ENCODE results near the gene VENTX.

GRCh38 chr10:132408781-132409528 is 12.0 kb downstream of the PWWP2B start:
- CAGE, long polyA plus RNA, result no peak
- RRBS, result 94% methylated on average over 5 of the region's 27 CpGs

DNA sequence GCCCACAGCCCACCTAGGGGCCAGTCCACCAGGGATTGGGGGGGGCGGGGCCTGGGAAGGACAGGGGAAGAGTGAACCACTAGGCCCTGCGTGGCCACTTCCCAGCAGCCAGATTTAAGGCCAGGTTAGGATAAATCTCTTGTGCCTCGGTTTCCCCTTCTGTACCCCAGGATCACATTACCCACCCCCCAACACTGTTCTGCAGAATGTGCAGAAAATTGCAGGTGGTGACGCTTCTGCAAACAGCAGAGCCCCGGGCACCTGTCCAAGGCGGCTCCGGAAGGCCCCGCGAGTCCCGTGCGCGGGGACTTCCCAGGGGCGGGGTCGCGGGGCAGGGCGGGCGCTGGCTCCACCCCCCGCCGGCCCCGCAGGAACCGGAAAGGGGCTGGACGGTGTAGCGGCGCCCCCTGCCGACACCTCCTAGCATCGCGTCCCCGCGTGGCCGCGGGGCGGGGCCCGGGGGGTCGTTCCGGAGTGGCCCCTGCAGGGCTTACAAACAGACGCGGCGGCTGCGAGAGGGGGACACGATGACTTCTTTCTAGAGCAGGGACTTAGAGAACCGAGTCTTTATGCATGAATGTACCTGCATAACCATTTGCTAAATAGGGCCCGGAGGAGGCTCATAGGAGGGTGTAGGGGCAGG is 56.0 kb downstream of the PWWP2B start:
- CAGE, long polyA plus RNA, result no peak
- RRBS, result under 1% methylated on average over 23 of the region's 42 CpGs

DNA sequence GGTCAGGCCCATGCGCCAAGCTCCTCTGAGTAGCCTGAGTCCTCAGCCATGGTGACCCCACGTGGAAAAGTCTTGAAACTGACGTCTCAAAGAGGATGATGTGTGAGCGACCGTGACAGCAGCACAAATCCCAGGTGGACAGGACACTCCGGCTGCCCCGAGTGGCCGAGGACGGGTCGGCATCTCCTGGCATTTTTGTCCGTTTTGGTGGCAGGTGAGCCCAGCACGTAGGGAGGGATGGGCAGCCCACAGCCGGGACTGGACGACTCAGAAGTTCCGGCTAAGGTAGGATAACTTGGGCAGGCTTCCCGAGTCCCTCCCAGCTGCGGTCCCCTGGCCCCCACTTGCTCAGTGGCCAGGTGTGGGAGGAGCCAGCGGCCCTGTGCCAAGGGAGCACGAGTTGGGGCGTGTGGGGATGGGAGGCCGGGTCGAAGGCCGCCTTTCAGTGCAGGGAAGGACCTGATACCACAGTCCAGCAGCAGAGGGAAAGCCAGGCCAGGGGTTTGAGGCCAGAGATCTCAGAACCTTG is 58.4 kb downstream of the PWWP2B start:
- CAGE, long polyA plus RNA, result no peak
- RRBS, result 87% methylated on average over 5 of the region's 23 CpGs

DNA sequence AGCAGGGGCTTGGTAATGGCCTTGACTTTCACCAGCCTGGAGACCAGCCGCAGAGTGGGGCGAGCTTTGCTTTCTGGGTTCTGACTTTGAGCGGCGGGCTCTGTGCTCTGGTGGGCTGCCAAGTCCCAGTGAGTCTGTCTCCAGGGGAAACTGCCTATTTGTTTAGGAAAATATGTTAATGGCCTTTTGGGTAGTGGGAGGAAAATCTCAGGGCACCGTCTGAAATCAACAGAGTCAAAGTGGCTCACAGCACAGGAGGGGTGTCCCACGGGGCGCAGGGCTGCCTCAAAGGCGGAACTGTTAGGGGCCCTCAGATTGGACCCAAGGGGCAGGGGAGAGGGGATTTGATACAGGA is 68.0 kb upstream of the INPP5A start:
- CAGE, long polyA plus RNA, result no peak
- RRBS, result no CpG with 5 or more reads among the region's 8 CpGs

- CAGE, long polyA plus RNA, result no peak
- RRBS, result no CpG with 5 or more reads among the region's 22 CpGs
Measured at GRCh38 chr10:132545535-132546111, 8.0 kb downstream of the INPP5A start.

- CAGE, long polyA plus RNA, result no peak
- RRBS, result no CpG with 5 or more reads among the region's 9 CpGs
Measured at GRCh38 chr10:132556078-132556498, 18.5 kb downstream of the INPP5A start.

DNA sequence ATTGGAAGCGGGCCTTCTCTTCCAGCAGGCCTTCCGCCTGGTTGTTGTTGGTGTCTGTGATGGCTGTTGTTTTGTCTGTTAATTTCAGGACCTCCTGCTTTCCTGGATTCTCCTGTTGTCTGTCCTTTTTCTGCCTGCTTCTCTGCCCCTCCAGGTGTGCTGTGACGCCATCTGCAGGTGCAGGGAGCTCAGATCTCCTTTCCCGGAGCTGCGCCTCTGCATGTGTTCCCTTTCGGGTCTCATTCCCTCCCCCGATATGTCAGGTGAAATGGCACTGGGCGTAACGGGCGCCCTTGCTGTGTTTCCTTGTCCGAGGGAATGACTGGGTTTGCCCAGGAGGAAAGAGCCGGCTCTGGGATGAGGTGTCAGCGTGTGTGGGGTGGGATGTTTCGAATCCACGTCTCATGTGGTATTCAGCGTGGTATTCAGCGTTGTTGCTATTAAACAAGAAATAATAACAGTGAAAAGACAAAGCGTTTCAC is 54.0 kb downstream of the INPP5A start:
- CAGE, long polyA plus RNA, result no peak
- RRBS, result no CpG with 5 or more reads among the region's 18 CpGs

DNA sequence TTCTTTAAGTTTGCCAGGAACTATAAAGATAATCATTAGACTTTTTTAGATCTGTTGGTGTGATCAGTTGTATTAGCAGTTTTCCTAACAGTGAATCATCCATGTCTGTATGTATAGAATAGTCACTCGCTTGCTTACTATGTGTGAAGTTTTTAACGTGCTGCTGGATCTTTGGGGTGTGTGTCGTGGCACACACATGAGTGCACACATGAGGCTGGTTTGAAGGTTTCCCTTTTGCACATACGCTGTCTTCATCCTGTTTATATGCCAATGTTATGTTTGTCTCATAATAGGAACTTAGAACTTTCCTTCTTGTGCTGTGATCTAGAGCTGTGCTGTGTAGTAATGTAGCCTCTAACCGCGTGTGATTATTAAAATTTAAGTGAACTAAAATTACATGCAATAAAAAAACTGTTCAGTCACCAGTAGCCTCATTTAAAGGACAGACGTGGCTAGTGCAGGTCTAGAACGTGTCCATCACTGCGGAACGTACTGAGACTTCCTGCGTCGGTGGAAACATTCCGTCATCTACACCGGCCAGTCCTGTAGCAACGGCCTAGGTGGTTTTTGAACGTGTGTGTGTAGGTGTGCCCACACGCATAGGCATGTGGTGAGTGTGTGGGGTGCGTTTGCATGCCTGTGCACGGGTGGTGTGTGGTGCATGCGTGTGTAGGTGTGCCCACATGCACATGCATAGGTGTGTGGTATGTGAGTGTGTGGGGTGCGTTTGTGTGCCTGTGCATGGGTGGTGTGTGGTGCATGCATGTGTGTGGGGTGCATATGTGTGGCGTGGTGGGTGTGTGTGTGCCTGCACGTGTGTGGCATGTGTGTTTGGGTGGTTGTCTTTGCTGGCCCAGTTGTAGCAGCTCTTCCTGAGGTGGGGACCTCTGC is 56.5 kb downstream of the INPP5A start:
- CAGE, long polyA plus RNA, result no peak
- RRBS, result no CpG with 5 or more reads among the region's 23 CpGs

- CAGE, long polyA plus RNA, result no peak
- RRBS, result 11% methylated on average over 2 of the region's 24 CpGs
Measured at GRCh38 chr10:132632731-132633884, 95.5 kb downstream of the INPP5A start.

DNA sequence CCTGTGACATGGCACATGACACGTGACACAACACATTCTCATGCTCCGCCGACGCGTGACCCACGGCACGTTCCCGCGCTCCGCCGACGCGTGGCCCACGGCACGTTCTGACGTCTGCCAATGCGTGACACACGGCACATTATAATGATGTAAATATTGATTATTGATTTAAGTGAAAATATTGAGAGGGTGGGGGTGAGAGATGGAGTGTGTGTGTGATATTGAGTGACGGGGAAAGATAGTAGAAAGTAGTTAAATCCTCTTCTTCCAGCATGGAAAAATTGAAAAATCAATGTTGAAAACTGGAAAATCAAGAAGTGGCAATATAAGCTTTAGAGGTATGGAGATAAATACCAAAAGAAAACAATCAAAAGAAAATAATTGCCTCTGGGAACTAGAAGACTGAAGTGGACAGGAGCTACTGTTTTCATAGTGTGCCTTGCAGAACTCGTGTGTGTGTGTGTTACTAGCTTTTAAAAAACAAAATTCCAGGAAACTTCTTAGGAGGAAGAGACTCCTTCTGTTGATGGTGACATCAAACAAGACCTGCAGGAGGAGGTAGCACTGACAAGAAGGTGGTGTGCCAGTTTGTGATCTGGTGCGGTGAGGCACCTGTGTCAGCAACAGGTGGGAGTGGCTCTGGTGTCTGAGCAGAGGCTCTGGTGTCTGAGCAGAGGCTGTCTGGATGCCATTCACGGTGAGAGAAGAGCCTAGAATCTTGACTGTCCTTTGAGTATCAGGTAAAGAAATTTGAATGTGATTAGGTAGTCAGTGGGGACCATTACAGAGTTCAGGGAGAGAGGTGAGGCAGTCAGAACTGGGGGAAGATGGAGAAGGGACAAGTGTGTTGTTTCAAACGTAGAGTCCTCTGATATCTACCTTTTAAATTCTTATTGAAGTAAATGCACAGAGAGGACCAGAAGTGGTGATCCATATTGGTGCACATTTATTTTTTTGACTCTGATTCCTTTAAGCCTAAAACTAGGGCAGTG is 122.7 kb downstream of the INPP5A start:
- CAGE, long polyA plus RNA, result no peak
- RRBS, result no CpG with 5 or more reads among the region's 23 CpGs

GRCh38 chr10:132679267-132679890 is 106.6 kb downstream of the NKX6-2 start:
- CAGE, long polyA plus RNA, result no peak
- RRBS, result no CpG with 5 or more reads among the region's 12 CpGs

DNA sequence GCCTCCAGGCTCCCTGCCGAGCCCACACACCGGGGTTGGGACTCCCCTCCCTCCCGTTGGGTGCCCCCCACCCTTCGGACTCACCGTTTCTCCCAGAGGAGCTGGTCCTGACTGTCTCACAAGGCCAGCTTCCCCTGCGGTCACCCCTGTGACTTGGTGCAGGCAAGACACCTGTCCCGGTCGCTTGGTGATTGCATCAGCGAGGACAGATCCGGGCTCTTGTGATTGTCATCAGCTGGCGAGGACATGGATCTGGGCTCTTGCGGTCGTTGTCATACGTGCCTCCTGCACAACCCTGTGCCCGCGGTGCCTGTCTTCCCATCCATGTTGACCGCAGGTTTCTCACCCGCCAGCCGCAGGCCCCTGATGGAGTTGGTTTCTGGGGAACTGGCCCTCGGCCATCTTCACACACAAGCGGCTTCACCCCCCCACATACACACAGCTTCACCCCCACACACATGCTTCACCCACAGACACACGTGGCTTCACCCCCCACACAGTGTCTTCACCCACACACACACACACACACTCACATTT is 82.9 kb downstream of the NKX6-2 start:
- CAGE, long polyA plus RNA, result no peak
- RRBS, result 94% methylated on average over 2 of the region's 22 CpGs

DNA sequence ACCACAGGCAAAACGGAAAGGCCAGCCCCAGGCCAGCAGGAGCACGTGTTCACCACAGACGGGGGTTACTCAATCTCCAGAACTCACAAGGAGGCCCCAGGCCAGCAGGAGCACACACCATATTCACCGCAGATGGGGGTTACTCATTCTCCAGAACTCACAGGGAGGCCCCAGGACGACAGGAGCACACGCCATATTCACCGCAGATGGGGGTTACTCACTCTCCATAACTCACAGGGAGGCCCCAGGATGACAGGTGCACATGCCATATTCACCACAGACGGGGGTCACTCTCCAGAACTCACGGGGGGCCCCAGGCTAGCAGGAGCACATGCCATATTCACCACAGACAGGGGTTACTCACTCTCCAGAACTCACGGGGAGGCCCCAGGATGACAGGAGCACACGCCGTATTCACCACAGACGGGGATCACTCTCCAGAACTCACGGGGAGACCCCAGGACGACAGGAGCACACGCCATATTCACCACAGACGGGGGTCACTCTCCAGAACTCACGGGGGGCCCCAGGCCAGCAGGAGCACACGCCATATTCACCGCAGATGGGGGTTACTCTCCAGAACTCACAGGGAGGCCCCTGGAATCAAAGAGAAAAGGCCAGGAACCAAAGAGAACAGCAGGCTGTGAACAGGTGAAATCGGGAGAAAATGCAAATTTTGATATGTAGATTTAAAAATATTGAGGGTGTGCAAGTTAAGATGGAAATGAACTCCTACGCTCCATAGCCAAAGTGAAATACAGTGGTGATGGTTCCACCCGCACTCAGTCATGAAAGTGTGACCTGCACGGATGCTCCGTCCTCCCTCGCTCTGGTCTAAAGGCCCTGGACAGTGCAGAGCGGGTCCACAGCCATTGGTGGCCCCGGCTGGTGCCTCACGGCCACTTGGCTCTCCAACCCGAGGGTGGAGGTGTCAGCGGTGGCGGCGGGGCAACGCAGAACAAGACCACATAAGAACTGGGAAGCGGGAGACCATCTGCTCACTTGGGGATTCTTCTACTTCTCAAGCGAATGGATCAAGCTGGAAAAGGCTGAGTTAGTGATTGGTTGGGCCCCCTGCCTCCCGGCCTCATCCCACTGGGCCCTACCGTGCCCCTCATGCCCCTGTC is 61.1 kb downstream of the NKX6-2 start:
- CAGE, long polyA plus RNA, result no peak
- RRBS, result 88% methylated on average over 2 of the region's 38 CpGs

GRCh38 chr10:132782409-132783652 is 3.1 kb downstream of the NKX6-2 start:
- CAGE, long polyA plus RNA, result start-site peak on the plus strand at chr10:132782498-132782504, 111 and 94 reads in 2 replicates; start-site peak on the plus strand at chr10:132782820-132782896, 106 and 24 reads in 2 replicates; start-site peak on the plus strand at chr10:132782950-132783038, 29 and 24 reads in 2 replicates; start-site peak on the plus strand at chr10:132783231-132783274, 28 and 20 reads in 2 replicates
- RRBS, result no CpG with 5 or more reads among the region's 42 CpGs

GRCh38 chr10:132913021-132913573 is 29.3 kb downstream of the CFAP46 start:
- CAGE, long polyA plus RNA, result no peak
- RRBS, result 55% methylated on average over 4 of the region's 33 CpGs

- CAGE, long polyA plus RNA, result no peak
- RRBS, result 71% methylated on average over 6 of the region's 28 CpGs
Measured at GRCh38 chr10:132959907-132960539, 17.7 kb upstream of the CFAP46 start.

- CAGE, long polyA plus RNA, result no peak
- RRBS, result 5% methylated on average over 26 of the region's 63 CpGs
Measured at GRCh38 chr10:133237327-133238224, at the start of gene VENTX. Gene VENTX (plus strand): TSS chr10:133237855.

GRCh38 chr10:133274798-133275565 is 1.7 kb downstream of the ADAM8 start:
- CAGE, long polyA plus RNA, result no peak
- RRBS, result 68% methylated on average over 4 of the region's 22 CpGs

- CAGE, long polyA plus RNA, result no peak
- RRBS, result no CpG with 5 or more reads among the region's 8 CpGs
Measured at GRCh38 chr10:133342811-133343204, 4.4 kb upstream of the PRAP1 start.

DNA sequence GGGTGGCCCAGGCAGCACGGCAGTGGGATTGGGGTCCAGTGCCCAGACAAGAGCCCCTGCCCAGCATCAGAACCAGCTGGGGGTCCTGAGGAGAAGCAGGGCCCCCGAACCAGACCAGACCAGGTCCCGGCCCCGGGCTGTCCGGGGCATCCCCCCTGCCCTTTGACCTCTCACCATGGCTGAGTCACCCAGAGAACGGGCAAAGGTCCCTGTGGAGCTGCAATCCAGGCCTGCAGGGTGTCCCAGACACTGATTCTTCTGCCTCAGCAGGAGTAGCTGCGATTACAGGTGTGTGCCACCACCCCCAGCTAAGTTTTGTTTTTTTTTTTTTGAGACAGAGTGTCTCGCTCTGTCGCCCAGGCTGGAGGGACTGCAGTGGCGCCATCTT is 1.0 kb downstream of the PRAP1 start:
- CAGE, long polyA plus RNA, result no peak
- RRBS, result 25% methylated on average over 2 of the region's 10 CpGs

Measured in BJ (cell line).